Endothelial cell (in vitro differentiated cells): ENCODE measurements around the gene FLT3.

DNA sequence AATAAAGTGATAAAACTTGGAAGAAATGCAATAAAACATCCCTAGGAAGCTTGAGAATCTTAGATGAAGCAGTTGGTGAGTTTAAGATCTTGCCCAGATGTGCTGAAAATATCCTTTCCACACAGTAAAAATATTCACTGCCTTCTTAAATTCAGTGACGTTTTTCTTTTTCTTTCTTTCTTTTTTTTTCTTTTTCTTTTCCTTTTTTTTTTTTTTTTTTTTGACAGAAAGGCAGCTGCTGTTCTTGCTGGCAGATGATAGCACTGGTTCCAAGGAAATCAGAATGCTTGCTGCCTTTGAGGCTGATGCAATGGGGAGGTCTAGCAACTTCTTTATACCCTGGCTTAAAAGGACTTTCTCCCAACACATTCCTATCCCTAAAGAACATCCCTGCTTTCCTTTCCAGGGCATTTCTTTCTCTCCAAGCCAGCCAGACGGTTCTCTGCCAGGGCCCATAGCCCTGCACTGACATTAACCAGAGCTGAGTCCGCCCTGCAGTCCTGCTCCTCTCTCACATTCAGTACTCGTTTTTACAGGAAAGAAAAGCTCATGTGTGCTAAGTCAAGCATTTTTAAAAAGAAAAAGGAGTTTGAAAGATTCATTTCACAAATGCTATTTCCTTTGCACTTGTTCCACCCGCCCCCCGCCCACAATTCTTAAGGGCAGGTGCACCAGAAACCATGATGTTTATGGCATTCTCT is 133.9 kb upstream of the WASF3 start:
- PRO-cap = no peak

DNA sequence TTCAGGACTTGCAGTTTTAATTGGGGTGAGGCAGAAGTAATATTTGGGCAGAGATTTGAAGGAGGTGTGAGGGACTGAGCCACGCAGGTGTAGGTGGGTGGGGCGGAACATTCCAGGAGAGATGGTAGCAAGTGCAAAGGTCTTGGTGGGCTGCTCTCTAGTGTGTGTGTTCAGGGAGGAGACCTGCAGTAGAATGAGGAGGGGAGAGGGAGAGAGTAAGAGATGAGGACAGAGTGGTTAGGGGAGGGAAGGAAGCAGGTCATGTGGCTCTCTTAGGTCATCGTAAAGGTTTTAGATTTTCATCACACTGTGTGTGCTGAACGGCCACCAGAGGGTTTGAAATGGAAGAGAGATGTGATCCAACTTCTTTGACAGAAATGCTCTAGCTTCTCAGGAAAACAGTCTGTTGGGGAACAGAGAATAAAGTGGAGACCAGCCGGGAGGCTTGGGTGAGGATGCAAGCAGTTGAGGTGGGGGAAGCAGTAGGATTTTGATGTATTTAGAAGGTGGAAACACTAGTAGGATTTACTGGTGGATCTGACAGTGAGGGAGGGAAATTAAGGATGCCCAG is 33.5 kb downstream of the WASF3 start:
- PRO-cap = no peak

GRCh38 chr13:26951425-26952337 is 191.1 kb upstream of the GPR12 start:
- PRO-cap = no peak

GRCh38 chr13:26966139-26966511 is 205.5 kb downstream of the USP12 start:
- PRO-cap = no peak

GRCh38 chr13:27006967-27007227 is 164.7 kb downstream of the USP12 start:
- PRO-cap = no peak

GRCh38 chr13:27161799-27162363 is 9.7 kb downstream of the USP12 start:
- PRO-cap = no peak

DNA sequence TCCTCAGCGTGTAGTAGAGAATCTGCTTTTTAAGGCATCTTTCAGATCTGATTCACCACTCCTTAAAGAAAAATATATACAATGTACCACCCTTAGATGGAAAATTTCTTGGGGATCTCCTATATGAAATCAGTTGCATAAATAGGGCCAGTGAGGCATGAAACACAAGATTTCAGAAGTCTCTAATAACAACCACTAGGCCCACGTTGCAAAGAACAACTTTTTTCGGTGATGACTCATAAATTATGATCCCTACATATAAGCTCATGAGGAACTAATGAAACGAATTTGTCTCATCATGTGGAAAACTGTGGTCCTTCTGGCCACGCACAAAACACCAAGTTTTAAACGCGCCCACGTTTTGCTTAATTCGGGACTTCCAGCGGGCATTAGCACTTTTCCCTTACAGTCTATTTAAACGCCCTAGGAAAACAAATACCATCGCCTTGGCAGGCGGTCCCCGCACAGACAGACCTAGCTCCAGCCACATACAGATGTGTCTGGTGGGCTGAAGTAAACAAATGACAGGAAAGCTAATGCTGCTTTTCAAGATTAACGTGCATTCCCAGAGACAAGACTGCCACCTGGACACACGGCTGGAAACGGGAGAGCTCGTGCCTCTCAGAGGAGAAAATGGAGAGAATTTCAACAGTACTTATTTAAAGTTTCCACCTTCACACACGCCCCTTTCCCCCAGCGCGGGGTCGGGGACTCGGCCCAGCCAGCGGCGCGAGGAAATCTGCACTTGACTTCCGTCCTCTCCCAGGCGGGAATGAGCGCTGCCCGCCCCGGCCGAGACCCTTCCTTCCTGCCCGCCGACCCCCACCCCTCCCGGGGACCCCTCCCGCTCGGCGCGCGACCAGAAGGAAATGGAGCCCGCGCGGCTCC is 1.1 kb downstream of the USP12 start:
- PRO-cap = bidirectional peak, plus-strand start at position 568 of the sequence, minus-strand start at position 502 of the sequence; bidirectional peak, plus-strand start outside the sequence, minus-strand start at position 741 of the sequence

DNA sequence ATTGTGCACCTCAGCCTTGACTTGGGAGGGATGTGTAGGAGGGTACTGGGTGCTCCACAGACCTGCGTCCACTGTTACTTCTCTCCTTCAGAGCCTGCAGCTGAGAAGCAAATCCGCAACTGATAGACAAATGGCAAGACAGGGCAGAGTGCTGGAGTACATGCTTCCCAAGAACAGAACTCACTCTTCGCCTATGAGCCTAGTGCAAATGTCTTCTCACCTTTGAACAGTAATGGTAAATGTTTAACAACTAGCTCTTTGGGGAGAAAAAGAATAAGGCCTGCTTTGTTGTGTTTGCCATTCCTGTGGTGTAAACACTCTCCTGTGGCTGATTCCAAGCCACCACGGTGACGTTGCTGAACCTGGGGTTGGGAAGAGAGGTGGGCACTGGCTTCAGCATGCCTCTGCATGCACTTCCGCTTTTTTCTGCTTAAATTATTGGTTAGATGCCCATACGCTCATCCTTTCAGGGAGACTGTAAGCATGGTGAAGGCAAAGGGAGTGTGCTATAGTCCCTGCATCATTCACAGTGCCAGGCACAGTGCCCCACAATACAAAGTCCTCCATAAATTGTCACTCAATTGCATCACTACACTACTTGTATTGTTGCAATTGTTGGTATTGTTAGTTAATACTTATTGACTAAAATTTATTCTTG is 28.1 kb upstream of the GTF3A start:
- PRO-cap = no peak

DNA sequence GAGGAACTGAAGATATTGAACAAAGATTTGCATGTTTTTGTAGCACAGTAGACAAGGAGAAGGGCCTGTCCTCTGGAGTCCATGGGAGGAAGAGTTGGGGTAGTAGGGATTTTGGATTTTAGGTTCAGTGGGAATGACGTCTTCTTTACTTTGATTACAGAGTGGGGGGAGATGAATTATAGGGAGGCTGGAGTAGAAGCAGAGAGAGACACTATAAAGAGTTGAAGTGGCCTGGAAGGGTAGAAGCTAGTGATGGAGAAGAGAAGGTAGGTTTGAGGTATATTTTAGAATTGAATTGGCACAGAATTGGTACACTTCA is 3.4 kb downstream of the POLR1D start:
- PRO-cap = no peak

DNA sequence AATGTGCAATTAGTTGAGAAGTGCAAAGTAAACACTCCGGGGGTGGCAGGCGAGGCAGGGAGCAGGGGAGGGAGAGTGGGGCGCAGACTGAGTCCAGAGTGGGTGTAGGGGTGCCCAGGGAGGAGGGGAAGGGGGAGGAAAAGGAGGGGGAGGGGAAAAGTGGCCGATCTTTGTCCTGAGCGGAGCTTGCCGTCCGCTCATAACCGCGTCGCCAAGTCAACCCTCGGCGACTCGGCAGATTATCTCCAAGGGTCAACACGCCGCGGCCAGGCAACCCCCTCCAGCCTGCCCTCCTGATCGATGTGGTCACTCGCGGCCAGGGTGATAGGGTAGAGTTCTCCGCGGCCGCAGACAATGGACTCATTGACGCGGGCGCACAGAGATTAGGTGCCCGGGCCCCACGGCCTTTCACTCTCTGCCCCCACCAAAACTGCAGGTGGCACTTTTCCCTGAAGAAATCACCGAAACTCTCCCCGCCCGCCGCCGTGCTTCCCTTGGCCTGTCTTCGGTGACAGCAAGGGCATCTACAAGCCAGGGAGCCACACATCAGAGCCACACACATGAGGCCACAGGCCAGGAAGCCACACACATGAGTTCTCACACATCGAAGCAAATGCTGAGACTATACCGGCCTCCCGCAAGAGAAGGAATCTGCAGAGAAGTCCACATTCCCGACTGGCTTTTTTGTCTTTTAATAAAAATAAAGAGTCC is 1.7 kb upstream of the PDX1 start:
- PRO-cap = no peak

- PRO-cap = no peak
Measured at GRCh38 chr13:27952922-27953835, 15.9 kb downstream of the CDX2 start.

DNA sequence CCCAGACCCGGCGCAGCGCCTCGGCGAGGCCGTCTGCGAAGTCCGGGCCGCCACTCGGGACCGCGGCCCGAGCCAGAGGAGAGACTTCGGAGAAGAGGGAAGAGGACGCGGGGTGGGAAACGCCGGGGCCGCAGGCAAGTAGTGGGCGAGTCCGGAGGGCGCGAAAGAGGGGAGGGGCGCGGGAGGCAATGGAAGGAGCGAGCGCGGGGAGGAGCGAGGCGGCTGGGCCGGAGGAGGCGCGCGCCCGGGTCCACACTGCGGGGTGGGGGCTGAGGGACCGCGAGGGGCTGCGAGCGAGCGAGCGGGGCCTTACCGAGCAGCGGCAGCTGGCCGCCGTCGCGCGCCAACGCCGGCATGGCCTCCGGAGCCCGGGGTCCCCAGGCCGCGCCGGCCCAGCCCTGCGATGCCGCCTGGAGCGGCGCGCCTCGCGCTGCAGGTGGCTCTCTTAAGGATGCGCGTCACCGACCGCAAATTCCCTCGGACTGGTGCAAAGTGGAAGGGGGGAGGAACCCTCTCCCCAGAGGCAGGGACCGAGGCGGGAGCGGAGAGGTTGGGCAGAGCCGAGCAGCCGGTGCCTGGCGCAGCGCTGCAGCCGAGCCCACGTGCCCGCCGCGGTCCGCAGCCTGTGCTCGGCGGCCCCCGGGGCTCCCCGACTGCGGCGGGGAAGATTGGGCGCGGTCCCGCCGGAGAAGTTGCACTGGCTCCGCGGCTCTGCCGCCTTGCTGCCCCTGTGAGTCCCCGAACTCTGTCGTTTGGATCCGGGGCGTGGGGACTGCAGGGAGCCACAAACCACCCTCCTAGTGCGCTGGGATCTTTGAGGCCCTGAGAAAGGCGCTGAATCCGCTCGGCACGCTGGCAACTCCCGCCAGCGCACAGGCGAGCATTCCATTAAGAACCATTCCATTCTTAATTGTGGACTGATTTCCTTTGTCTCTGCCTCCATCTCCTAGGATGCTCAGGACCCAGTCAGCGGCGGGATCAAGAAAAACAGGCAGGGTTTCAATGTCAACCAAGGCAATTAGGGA is at the start of gene FLT3:
Gene FLT3, minus strand, starts transcription at position 422 of the 1,025 bp plus-strand sequence.
- PRO-cap = bidirectional peak, plus-strand start at position 520 of the sequence, minus-strand start at position 412 of the sequence

DNA sequence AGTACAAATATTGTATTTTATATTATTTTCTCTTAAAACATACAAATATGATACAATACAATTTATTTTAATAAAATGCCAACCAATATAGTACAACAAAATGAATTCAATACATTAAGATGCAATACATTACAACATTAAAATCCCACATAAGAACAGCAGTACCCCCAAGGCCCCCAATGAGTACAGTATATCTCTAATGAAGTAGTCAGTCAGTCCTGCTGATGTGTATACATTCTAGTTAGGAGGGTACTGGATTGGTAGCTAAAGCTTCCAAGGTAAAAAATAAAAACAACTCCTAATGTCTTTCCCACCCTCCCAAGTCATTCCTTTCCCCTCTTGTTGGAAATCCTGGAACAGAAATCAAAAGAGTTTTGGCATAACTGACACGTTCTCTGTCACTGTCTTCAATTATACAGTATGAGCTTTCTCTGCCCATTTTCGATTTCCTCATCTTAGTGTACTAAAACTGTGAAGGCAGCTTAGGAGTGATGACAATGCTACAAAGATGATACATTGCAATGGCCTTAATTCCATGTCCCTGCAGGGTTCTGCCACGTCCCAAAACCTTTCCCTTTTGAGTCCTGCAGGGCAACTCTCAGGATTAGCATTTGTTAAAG is 109.1 kb downstream of the FLT1 start:
- PRO-cap = no peak

- PRO-cap = no peak
Measured at GRCh38 chr13:28558117-28559098, 63.5 kb upstream of the FLT1 start.

DNA sequence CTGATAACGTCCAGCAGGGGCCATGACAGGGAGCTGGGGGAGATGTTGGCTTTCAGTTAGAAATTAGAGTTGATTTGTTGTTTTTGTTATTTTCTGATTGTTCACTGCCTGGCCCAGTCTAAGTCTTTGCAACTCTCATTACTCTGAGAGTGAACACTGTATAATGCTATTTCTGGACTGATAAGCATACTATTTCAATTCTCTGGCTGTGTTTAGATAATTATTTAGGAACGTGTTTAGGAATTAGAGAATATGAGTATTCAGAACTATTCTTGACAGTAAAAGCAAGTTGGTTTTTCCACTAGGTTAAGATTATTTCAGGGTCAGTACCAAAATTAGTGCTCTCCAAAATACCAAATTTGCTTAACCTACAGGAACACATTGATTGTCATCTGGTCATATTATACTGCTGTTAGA is 158.4 kb downstream of the SLC7A1 start:
- PRO-cap = no peak

DNA sequence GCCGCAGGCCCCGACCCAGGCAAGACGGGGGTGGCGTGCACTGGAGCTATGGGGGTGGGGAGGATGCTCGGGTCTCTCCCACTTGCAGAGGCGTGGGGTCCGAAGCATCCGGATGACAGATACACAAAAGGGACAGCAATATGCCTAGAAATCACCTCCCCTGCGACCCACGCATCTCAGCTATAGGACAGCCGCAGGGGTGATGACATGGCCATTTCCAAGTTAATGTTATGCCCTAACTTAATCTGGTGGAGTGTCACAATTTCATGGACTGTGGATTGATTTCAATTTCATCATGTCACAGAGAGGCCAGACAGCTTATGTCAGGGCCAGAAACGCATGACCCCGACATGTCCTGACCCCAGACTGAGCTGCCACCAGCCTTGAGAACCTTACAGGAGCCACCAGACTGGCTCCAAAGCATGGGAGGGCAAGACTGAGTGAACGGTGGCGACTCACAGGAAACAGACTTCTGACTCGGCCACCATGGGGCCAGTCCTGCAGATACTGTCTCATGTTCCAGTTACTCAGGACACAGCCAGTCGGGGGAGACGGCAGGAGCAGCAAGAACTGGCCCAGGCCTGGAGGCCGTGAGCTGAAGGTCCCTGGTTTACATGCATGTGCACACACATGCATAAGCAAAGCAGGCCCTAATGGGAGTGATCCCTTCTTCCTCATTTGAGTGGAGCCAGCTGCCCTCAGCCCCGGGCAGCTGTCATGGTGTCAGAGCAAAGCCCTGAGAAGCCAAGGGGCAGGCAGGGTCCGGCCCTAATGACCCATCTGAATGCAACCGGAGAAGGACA is 82.2 kb downstream of the SLC7A1 start:
- PRO-cap = no peak

DNA sequence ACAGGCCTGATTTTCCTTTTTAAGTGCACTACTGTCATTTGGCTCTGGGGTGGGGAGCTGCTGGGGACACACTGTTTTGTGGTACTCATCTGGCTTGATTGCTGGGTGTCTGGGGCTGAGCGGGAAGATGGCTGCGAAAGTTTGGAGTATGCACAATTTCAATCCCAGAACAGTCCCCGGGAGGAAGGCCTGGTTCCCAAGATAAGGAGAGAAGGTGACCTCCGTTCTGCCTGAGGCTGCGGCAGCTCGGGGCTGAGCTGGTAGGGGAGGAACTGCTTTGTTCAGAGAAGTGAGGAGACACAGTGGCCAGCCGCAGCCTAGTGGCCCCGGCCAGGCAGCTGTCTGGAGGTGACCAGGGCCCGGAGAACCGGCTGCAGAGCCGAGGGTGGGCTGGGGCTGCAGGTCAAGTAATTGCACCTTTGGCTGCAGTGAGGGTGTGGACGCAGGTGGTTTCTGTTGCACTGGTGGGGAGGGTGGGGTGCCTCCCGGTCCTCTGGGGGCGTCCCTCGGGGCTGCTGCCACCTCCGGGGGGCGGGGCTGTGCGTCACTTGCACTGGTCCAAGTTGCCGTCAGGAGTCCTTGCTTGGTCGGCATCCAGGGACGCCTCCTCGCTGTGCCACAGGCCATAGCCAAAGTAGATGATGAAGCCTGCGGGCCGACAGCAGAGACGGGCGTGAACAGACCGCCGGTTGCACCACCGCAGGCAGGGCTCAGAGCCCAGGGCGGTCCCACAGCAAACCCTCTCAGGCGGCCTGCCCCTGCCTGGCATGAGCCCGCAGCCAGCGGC is 81.4 kb downstream of the SLC7A1 start:
- PRO-cap = no peak

DNA sequence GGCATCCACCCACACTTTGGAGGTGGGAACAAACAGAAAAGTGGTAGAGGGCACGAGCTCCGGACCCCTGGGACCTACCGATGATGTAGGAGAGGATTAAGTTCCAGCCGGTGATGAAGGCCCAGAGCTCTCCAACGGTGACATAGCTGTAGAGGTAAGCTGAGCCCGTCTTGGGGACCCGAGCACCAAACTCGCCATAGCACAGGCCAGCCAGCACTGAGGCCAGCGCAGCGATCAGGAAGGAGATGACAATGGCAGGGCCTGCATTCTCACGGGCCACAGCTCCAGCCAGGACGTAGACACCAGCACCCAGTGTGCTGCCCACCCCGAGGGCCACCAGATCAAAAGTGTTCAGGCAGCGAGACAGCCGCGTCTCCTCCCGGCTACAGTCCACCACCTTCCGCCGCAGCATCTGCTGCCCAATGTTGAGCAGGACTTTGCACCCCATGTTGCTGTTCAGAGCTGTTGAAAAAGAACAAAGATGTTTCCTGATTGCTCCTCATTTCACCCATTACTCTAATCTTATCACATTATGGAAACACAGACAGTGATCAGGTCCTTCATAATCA is 59.7 kb downstream of the SLC7A1 start:
- PRO-cap = no peak

DNA sequence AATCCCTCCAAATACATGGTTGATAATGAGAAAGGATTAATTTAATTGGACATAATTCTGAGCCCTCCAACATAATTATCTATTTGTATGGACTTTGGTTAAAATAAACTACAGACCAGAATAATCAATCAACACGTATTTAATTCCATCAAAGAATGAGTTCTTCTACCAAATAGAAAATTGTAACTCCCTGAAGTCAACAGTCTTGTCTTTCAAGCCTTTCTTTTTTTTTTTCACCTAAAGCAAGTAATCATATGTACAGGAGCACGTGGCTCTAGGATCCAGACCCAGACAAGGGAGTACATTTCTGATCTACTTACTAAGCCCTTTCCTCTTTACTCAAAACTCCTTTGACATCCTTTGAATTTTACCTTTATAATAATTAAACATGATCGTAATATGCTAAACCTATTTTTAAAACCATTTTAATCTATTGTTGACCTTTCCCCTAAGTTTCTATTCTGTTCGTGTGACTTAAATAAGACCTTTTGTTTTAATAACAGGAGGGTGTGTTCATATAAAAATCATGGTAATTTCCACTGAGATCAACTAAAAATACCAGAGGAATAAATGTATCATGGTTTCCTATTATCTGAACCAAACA is 1.8 kb downstream of the SLC7A1 start:
- PRO-cap = no peak

GRCh38 chr13:29758491-29759259 is 91.7 kb downstream of the UBL3 start:
- PRO-cap = no peak